Epithelial cell of alveolus of lung (primary cell): Measurements from ENCODE around the gene ITIH4.

DNA sequence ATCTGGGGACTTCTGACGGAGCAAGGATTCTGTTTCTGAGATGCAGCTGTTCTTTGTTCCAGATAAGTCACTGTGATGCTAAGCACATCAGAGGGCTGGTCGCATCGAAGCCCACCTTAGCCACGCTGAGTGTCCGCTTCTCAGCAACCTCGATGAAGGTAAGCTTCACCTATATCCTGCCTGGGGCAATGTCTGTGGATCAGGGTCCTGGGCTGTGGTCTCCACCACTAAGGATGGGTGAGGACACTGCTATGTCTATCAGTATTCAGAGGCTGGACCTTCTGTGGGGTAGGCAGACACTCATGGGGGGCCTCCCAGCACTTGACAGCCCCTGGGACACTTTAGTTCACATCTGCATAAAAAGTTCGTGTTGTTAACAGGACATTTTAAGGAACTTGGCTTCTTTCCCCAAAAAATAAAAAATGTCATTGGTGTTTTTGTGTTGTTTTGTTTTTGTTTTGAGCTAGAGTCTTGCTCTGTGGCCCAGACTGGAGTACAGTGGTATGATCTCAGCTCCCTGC lies 18.3 kb downstream of the NISCH start:
- RAMPAGE, long total RNA, result no peak
- RRBS, result no CpG with 5 or more reads among the region's 7 CpGs

- RAMPAGE, long total RNA, result no peak
- RRBS, result 21% methylated on average over 2 of the region's 11 CpGs
Measured at GRCh38 chr3:52495742-52496175, 621 bp downstream of the STAB1 start.

GRCh38 chr3:52527433-52528711 lies 5.8 kb downstream of the NT5DC2 start:
- RAMPAGE, long total RNA, result no peak
- RRBS, result no CpG with 5 or more reads among the region's 30 CpGs

DNA sequence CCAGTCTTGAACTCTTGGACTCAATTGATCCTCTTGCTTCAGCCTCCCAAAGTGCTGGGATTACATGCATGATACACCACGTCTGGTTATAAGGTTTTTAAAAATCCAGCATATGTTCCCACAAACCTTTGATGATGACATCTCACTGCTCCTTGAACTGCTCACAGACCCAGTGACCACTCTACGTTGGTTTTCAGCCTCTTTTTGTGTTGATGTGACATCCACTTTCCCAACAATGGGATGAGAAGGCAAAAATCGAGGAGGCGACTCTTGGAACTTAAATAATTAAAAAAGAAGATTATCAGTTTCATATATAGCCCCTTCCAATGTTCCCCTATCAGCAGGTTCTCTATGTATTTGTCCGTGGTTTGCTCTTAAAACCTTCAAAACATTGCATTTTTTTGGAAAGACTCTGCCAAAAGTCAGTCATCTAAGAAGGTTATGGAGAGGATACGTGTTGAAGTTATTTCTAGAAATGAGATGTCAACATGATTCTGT lies 24.8 kb downstream of the NEK4 start:
- RAMPAGE, long total RNA, result no peak
- RRBS, result no CpG with 5 or more reads among the region's 6 CpGs

DNA sequence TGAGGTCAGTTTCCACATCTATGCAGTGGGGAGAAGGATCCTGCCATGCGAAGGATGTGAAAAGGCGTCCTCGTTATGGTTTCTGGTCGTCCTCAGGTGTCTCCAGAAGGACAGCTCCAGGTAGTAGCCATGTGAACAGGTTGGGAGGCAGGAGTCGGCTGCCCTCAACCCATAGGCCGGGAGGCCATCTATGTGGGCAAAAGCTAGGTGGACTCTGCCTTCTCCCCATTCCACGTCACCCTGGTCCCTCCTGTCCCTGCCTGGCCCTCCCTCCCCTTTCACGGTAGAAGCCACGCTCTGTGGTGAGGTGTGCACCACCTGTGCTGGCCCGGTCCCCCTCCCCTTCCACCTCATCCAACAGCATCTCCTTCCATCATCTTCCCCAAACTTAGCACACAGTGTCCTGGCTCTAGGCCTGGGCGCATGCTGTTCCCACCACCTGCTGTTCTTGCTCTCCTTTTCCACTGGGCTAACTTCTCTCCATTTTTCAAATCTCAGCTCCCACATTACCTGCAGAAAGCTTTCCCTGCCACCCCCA lies 16.4 kb downstream of the ITIH3 start:
- RAMPAGE, long total RNA, result no peak
- RRBS, result no CpG with 5 or more reads among the region's 11 CpGs

DNA sequence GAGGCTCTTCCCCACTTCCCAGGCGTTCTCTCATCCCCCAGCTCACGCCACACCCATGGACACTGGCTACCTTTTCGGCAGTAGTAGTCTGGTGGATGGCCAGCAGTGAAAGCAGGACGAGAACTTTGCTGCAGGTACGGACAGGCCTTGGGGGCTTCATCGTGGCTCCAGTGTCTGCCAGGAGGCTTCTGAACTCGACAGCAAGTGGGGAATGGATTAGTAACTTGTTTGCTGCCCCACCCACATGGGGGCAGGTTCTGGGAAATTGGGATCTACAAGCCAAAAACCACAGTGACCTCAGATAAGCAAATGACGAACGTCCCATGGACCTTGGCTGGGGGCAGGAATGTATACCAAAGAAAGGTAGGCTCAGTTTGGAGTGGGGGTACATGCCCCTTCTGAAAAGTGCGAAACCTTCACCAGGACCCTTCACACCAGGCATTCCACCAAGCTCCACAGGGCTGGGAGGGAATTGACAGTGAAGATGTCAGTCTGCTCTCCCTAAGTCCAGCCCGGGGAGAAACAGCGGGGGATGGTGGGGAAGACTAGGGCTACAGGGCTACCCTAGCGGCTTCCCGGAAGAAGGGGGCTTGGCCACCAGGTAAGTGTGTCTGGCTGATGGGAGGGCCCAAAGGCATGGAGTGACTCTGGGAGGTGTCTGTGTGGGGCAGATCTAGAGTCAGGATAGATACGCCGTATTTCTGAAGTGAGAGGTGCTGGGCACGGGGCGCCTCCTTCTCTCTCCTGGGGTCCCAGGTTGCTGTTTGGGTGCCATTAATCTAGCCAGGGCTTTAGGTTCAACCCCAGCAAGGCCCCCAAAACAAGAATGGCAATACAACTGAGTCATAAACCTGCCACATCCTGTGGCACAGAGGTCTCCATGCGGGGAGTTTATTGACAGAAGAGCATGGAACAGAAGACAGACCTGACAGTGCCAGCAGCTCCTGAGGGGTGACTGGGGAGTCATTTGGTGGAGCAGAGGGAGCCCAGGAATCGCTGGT lies at the start of gene ITIH4:
Gene ITIH4, minus strand, starts transcription at position 190 of the 1,001 bp plus-strand sequence.
- RAMPAGE, long total RNA, result no peak
- RRBS, result 64% methylated on average over 4 of the region's 20 CpGs

DNA sequence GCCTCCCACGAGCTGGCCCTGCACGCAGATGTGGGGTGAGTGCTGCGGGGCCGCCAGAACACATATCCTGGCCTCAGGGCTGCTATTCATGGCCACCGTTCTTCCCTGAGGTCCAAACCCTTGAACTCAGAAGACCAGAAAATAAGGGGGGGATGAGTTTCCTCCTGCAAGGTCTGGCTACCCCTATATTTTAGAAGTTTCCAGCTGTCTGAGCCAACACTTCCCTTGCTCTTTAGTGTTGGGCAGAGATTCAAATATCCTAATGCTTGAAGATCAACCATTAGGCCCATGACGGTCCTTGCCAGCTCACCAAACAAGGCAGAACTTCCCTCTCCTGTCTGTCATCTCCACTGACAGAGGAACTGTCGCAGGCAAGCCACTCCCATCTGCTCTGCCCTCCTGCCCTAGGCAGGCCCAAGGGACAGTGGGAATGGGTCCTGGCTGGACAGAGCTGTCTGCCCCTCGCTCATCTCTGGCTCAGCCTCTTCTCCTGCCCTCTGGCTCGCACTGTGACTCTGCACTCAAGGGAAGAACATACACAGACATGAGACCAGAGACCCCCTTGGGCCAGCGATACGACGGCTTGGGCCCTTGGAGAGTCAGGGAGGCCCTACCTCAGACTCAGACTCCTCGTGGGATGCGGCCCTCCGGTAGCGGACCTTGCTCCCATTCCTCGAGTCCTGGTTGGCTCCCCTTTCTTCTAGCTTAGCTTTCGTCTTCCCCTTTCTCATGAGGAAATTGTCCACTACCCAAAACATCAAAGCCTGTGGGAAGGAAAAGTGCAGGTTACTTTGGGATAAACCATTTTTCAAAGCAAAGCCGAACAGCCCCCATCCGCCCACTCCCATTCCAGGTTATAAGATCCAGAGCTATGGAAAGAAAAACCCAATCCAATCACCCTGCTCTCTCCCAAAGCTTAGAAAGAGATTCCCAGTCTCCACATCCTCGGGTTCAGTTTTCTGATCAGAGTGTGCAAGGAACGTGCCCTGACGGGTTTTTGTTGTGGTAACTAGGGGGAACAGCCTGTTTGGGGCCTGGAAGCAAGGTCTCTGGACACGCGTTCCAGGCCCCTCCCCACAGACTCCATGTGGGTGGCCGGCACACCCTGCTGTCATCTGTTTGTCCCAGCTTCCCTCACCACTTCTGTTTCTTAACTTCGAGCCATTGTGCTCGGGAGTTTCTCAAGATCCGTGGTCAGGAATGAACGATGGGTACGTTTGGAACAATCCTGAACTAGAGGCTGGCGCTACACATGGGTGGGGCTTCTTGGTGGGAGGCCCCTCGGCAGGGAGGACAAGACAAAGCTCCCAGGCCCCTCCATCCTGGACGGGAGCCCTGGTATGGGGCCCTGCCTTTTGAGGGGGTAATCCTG lies 7.9 kb upstream of the MUSTN1 start:
- RAMPAGE, long total RNA, result no peak
- RRBS, result no CpG with 5 or more reads among the region's 34 CpGs

GRCh38 chr3:52848511-52849268 lies 13.9 kb upstream of the MUSTN1 start:
- RAMPAGE, long total RNA, result no peak
- RRBS, result no CpG with 5 or more reads among the region's 9 CpGs

DNA sequence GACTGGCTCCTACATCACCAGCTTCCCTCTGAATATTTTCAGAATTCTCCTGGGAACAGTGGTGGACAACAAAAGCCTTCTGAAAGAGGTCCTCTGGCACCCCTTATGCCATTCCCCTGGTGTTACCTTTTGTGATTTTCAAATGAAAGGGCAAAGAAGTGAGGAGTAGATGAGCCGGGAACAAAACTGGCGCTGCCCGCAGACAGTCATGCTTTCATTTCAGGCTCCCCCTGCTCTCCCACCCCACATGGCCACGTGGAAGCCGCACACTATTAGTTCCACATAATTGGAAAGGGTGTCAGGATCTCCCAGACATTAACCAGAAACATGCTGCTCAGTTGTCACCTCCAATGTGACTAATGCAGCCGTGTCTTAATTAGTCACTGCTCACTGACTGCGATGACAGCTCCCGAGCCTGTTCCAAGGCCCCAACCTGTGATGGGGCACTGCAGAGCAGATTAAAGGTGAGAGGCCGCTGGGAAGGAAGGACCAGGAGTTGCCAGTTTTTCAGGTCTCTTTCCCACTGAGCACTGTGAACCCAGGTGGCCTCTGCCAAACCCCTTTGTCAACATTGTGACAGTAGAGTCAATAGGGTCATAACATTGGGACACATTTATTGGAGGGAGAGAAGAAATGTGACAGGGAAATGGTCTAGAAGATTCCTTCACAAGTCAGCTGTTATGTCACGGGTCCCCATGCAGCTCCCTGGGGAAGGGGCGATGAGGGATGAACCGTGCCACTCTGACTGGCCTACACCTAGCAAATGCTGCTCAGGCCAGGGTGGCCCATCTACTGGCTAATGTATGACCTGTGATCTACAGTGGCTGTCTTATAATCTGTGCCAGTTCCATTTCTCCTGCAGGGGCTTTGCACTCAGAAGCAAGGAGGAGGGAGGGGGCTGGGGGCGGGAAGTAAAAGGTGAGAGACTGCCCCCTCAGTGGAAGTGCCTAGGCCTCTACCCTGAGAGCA lies 38.6 kb upstream of the SFMBT1 start:
- RAMPAGE, long total RNA, result no peak
- RRBS, result no CpG with 5 or more reads among the region's 13 CpGs

DNA sequence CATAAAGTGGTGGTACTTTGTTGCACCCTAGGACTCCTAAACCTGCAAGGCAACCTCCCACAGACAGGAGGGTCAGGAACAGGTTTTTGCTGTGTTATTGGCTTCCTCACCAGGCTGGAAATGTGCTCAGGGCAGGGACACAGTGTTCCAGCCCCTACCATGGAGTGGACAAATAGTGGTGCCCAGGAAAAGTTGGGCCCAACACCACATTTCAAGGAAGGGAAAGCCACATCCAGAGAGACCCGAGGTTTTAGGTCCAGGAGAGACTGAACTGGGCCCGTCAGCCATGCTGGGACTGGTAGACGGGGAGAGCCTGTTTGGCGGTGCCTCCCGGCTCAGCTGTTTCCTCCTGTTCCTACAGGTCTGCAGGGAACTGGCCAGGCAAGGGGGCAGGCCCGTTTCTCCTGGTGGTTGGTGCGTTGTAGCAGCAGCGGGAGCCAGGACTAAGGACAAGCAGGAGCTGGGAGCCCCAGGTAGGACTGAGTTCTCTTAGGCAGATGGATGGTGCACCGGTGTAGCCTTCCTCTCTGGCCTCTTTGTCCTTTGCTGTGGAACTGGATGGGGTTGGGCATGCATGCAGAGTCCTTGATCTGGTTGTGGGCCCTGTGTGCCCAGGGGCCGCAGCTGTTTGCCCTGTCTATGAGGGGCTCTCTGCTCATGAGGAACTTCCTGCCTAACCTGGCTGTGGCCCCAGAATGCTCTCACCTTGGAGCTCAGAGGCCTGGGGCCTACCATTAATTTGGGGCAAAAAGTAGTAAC lies 3.9 kb downstream of the PRKCD start:
- RAMPAGE, long total RNA, result no peak
- RRBS, result no CpG with 5 or more reads among the region's 10 CpGs

GRCh38 chr3:53184700-53185010 lies 23.6 kb downstream of the PRKCD start:
- RAMPAGE, long total RNA, result no peak
- RRBS, result no CpG with 5 or more reads among the region's 6 CpGs

- RAMPAGE, long total RNA, result no peak
- RRBS, result 19% methylated on average over 4 of the region's 11 CpGs
Measured at GRCh38 chr3:53193337-53193944, 32.4 kb downstream of the PRKCD start.

DNA sequence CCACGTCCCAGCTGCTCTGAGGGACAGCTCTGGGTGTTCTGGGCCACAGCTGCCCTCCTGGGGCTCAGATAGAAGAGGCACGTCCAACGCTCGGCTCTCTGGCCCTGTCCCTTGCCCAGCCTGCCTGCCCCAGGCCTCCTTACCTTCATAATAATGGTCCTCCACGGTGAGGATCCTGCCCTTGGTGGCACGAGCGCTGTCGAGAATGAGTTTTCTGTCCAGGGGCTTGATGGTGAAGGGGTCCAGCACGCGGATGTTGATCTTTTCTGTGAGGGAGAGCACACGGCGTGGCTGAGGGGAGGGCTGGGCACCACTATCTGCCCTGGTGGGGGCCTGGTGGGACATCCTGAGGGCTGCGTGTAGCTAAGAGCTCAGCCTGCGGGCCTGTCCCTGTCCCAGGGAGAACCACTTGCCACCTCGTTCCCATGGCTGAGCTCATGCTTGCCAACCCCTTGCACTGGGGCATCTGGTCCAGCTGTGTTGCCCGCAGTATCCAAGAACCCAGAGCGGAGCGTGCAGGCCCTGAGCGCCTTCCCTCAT lies 29.1 kb downstream of the TKT start:
- RAMPAGE, long total RNA, result no peak
- RRBS, result no CpG with 5 or more reads among the region's 19 CpGs

GRCh38 chr3:53233106-53233326 lies 22.8 kb downstream of the TKT start:
- RAMPAGE, long total RNA, result no peak
- RRBS, result no CpG with 5 or more reads among the region's 7 CpGs

GRCh38 chr3:53370487-53371190 lies 23.3 kb upstream of the DCP1A start:
- RAMPAGE, long total RNA, result no peak
- RRBS, result no CpG with 5 or more reads among the region's 30 CpGs

DNA sequence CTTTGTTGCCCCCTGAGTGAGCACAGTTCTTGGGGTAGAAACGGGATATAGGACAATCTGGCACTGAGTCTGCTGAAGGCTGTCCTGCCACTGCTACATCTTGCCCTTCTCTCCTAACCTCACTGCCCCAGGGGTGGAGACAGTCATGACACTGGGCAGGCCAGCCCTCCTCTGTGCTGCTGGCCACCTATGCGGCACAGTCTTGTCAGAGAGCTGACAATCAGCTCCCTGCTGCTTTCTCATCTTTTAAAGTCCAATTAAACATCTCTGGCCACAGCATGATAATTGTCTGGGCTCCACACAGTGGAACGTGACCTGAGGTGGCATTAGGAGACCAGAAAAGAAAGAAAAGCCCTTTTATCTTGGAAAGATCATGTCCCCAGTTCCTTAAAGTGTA lies 15.6 kb upstream of the CACNA1D start:
- RAMPAGE, long total RNA, result no peak
- RRBS, result no CpG with 5 or more reads among the region's 3 CpGs

GRCh38 chr3:53570838-53571144 lies 76.4 kb downstream of the CACNA1D start:
- RAMPAGE, long total RNA, result no peak
- RRBS, result no CpG with 5 or more reads among the region's 1 CpG

- RAMPAGE, long total RNA, result no peak
- RRBS, result no CpG with 5 or more reads among the region's 8 CpGs
Measured at GRCh38 chr3:53633237-53633806, 138.9 kb downstream of the CACNA1D start.

DNA sequence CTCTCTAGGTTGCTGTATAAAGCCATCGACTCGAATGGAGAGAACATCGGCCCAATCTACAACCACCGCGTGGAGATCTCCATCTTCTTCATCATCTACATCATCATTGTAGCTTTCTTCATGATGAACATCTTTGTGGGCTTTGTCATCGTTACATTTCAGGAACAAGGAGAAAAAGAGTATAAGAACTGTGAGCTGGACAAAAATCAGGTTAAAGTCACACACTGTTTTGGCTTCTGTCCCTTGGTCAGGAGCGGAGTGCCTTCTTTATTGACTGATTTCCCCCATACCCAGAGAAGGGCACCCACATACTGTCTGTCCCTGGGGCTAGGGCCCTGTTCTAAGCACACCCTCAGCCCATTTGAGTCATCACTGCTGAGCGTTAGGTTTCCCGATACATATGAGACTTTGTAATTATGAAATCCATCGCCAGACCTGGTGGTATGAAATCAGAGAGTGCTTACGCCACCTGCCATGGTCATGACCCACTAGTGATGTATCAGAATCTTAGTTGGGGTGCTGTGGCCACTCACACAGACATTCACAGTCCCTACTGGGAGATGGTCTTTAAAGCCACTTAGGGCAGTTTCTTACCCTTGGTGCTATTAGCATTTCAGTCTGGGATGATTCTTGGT lies 96.8 kb downstream of the CHDH start:
- RAMPAGE, long total RNA, result no peak
- RRBS, result no CpG with 5 or more reads among the region's 11 CpGs

GRCh38 chr3:53843636-53844004 lies 2.6 kb downstream of the CHDH start:
- RAMPAGE, long total RNA, result no peak
- RRBS, result no CpG with 5 or more reads among the region's 4 CpGs